Mesenchymal stem cell of the bone marrow (primary cell): ENCODE results near the gene PITPNB.

DNA sequence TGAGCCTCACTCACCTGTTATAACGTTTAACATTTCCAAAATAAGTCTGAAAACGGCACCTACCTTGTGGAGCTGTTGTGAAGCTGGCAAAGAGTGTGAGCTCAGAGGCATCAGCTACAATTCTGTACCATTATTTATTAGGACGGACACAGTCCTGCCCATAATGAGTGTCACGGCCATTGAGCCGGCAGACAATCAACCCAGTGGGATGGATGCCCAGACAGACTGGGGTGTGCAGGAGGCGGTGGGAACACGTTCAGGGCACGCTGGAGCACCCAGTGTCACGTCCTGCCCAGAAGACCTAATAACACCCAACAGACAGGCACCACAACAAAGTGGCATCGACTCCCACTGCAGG lies 34.5 kb downstream of the TPST2 start:
- CAGE, long polyA plus RNA, result no peak

- CAGE, long polyA plus RNA, result no peak
These were observed 280.9 kb downstream of the CRYBA4 start for GRCh38 chr22:26902602-26903185.

DNA sequence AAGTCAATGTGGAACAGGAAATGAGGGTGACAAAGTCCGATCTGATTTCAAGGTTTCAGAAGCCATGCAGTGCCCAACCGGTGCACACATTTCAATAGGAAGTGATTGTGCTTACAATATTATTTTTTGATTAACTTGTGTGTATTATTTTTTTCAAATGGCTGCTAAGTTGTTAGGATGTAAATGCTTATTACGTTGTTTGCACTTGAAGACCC lies 494.2 kb downstream of the CRYBA4 start:
- CAGE, long polyA plus RNA, result no peak

DNA sequence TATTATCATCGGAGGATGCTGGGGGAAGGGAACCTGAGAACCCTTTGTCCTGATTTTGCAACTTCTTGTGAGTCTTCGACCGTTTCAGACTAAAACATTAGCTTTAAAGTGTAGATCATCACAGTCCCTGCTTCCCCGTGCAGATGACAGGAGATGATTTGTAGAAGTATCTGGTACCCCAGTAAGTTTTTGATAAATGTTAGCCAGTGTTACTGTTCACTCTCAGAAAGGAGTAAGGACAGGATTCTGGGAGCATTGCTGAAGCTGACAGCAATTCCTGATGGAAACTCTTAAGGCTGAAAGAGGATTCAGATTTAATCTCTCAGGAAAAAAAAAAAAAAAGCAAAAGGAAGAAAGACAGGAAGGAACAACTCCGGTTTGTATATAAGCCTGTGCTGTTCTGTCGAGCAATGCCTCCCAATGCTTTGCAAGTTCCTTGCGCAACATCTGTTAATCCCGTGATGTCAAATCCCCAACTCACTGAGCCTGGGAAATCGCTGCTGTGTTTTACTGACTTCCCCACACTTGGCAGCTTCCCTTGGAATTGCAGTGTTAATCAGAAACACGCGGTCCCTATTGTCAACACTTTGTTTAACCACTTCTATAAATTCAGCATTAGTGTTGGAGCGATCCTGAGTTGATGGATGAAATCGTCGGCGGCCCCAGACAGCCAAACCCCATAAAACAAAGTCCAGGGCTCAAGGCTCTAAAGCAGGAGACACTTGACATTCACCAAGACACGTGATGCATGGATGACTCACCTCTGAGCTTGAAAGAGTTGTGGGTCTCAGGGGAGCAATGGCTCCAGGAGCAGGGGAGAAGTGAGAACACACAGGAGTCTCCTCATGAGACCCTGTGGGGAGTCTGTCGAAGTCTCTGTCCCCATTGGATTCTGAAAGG lies 589.1 kb downstream of the MN1 start:
- CAGE, long polyA plus RNA, result no peak

GRCh38 chr22:27420430-27421047 lies 381.0 kb downstream of the MN1 start:
- CAGE, long polyA plus RNA, result no peak

GRCh38 chr22:27474824-27475260 lies 326.7 kb downstream of the MN1 start:
- CAGE, long polyA plus RNA, result no peak

GRCh38 chr22:27651404-27651888 lies 150.1 kb downstream of the MN1 start:
- CAGE, long polyA plus RNA, result no peak

DNA sequence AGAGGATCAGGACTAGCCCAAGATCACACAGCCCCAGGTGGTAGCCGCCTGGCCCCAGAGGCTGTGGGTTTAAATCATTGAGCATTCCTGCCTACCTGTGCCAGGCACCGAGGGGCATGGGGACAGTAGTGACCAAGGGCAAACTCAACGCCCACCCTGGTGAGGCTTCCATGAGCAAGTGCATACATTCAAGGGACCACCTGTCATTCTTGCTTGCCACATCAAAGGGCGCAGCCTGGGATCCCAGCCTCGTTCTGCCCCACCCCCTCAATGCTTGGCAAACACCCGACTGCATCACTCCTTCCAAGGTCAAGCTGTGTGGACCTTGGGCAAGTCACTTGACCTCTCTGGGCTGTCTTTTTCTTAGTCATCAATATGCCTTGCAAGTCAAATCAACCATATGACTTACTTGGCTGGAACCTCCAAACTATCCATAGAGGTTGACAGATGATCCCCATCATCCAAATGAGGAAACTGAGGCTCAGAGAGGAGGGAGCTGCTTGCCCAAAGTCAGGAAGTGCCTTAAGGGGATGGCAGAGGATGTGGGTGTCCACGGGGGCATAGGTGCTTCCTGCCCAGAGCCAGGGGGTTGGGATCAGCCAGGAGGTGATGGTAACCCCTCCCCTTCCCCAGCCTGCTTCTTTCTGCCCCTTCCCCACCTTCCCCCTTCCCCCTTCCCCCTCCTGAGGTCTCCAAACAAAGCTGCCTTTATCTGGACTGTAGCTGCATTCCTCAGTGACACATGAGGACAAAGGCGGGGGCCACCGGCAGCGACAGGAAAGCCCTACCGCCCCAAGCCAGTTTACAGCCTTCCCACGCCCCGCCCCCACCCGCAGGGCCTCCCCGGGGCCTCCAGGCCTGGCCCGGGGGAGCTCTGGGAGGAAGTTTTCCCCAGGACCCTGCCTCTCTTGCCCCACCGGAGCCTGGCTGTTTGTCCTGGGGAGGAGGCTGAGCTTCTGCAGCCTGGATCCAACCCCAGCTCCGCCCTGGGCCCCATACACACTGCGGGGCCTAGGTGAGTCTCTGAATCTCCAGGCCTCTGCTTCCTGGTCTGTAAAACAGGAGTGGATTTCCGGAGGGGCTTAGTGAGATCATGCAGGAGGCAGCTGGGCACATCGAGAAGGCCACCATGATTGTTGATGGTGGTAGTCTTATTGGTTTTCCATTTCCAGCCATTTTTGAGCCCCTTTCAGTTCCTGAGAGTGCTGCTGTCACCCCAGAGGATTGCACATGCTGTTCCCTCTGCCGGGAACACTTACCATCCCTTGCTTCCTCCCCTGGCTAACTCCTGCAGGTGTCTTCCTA lies 131.0 kb downstream of the MN1 start:
- CAGE, long polyA plus RNA, result no peak

DNA sequence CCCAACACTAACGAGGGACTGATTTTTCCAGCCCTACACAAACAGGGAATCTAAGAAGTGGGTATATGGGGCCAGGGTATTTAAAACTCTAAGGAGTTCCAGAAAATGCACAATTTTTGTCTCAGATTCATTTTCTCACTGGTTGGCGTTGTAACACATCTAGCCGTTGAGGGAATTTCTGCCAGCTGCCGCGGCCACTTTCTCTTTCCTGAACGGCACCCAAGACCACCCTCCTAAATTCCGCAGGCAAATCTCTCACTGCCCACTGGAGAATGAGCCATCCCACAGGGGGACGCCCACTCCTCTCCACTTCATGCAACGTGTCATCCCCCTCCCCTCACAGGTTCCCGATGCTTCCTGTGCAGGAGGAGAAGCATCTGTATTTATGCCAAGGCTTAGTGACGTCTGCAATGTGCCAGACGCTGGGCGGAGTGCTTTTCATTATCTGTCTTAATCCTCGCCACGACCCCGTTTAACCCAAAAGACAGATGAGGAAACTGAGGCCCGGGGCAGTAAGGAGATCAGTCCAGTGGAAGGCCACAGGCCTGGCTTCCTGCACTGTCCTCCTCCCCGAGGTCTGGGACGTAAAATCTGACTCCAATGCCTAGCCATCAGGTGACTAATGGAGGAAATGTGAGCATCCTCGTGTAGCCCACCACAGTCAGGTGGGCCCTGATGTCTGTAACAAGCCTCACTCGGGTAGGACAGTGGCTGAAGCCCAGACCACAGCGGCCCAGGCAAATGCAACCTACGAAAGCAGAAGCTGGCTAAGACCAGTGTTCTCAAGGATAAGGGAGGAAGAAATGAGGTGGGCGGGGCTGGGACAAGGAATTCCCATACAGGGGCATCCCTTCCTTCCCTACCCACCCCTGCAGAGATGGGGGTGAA lies 23.2 kb downstream of the MN1 start:
- CAGE, long polyA plus RNA, result no peak

DNA sequence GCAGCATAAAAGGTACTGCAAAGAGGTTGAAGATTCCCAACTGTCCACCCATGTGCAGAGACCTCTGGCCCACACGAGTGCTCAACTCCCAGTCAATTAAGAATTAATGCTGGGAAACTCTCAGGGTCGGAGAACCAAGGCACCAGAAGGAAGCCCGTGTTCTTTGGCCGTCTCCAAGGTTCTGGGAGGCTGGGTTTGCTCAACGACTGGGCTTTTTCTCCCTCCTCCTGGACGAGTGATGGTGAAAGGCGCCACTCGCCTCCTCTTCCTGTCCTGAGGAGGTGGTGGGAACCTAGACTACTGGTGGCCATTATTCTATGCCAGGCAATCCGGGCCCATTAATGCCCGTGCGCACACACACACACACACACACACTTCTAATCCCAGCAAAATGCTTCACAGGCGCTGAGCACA lies 15.1 kb downstream of the MN1 start:
- CAGE, long polyA plus RNA, result no peak

GRCh38 chr22:27790580-27791238 lies 10.8 kb downstream of the MN1 start:
- CAGE, long polyA plus RNA, result no peak

- CAGE, long polyA plus RNA, result no peak
These were observed 50.9 kb upstream of the MN1 start for GRCh38 chr22:27852235-27853140.

GRCh38 chr22:27866556-27867205 lies 52.4 kb downstream of the PITPNB start:
- CAGE, long polyA plus RNA, result no peak

GRCh38 chr22:27892127-27892613 lies 26.9 kb downstream of the PITPNB start:
- CAGE, long polyA plus RNA, result no peak

- CAGE, long polyA plus RNA, result no peak
These were observed 8.2 kb downstream of the PITPNB start for GRCh38 chr22:27910866-27911267.

DNA sequence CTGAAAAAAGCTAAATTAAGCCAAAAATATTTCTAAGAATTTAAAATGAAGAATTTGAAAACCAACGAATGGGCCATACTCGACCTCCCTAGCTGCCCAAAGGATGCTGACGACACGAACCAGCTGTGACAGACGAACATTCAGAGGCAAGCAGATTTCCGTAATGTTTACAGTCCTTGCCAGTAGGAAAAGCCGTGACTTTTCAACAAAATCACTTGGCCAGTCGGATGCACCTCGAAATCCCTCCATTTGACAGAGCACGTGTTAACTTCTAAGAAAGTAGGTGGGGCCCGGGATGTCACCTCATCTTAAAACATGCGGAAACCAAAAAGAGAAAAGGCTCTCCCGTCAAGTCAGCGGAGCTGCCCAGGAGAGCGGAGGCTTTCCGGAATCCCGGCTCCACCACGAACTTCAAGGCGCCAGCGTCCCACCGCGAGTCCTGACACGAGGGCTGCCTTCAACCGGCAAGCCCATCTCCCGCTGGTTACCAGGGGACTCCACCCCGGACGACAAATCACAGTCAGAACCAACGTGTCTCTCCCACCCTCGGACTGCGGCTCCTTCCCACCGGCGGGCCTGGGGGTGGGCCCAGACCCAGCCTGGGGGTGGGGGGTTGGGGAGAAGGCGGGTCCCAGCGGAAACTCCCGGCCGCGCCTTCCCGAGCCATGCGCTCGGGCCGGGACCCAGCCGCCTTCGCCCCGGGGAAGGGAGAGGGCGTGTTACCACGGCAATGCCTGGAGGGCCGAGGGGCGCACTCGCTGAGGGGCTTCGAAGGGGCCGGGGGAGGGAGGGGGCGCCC lies 602 bp downstream of the PITPNB start:
- CAGE, long polyA plus RNA, result no peak

GRCh38 chr22:27919054-27919383 lies at the start of gene PITPNB:
Gene PITPNB, minus strand, starts transcription at chr22:27919256.
- CAGE, long polyA plus RNA, result no peak

DNA sequence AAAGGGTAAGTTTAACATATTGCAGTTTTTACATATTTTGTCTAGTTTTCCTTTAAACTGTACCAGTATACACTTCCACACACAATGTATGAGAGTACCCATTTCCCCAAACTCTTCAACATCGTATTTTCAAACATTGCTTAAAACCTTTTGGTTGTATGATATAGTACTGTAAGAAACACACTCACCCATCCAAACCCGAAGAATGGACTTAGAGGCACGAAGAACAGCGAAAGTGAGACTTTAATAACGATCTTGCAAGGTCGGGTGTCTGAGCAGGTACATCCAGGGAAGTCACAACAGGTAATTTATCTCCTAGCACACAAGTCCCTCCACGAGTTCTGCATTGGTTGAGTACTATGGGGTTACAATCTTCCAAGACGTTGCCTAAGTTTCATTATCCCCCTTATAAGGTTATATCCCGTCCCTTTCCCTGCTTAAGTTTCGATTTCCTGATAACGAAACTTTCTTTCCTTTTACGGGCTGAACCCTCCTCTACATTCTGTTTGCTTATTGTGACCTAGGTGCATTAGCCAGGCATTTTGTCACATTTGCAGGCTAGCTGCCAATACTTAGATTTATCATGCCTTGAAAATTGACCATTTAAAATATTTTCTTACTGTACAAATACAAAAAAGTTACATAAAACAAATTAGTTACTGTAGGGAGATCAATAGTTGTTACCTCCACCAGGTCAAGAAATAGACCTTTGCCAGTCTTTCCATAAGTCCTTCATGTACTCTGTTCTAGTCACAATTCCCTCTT lies 14.1 kb upstream of the PITPNB start:
- CAGE, long polyA plus RNA, result no peak

DNA sequence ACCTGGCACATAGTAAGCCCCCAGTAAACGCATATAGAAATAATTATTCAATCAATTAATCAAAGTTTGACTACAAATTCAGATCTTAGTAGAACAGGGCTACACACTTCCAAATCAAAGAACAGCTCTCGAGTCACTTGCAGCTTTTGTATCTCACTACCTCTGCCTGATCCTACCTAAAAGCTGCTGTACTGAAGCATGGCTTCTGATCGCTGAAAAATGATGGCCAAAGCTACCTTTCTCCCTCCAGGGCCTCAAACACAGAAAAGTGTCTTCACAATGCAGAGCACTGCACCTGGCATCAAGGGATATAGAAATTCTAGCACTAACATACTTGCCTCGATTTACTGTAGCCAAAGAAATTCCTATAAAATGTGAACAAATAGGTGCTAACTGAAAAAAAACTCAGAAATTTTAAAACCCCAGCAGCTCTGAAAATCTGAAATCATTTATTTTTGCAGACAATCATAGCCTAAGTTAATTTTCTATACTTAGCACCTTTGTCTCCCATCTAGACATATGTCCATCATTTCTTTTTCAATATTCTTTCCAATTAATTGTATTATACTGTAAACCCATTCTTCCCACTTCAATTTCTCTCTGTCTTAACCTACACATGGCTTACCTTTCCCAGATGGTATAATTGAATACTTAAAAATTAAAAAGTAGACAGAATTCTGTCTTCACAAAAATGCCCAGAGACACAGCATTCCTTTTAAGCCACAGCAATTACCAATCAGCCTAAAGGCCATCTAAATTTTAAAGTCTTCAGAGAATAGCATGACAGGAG lies 250.4 kb downstream of the TTC28 start:
- CAGE, long polyA plus RNA, result no peak

DNA sequence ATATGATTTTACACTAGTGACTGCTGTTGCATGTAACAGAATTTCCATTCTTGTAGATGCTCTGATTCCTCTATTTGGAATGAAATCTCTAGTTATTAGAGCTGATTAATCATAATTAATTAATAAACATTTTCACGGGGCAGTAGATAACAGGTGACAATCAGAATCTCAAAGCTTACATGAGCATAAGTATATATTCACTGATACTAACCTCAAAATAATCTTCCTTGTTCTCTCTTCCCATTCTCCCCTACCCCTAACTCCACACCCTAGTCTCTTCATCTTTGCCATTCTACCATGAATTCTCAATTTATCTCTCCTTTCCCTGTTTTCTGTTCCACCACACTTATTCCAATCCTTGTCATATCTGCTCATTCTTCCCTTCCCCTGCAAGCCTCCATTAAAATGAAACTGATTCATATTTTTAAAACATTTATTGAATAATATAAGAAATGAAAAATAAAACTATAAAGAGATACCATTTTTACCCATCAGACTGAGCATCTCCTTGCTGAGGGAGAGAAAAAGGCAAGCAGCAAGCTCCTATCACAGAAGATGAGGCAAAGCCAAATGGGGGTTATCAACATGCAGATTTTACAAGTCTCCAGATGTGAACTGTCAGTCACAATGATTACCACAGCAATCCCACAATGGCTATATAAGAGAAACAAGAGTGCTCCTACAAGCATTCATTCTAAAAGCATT lies 200.0 kb downstream of the TTC28 start:
- CAGE, long polyA plus RNA, result no peak